Epithelial cell of esophagus (primary cell): ENCODE measurements around the genes FAM162A and SEMA5B.

- RRBS = no CpG with 5 or more reads among the region's 10 CpGs
Observed at GRCh38 chr3:120387753-120388089, 38.6 kb upstream of the LRRC58 start.

GRCh38 chr3:120394122-120395506, 45.5 kb upstream of the LRRC58 start:
- RRBS = no CpG with 5 or more reads among the region's 10 CpGs

DNA sequence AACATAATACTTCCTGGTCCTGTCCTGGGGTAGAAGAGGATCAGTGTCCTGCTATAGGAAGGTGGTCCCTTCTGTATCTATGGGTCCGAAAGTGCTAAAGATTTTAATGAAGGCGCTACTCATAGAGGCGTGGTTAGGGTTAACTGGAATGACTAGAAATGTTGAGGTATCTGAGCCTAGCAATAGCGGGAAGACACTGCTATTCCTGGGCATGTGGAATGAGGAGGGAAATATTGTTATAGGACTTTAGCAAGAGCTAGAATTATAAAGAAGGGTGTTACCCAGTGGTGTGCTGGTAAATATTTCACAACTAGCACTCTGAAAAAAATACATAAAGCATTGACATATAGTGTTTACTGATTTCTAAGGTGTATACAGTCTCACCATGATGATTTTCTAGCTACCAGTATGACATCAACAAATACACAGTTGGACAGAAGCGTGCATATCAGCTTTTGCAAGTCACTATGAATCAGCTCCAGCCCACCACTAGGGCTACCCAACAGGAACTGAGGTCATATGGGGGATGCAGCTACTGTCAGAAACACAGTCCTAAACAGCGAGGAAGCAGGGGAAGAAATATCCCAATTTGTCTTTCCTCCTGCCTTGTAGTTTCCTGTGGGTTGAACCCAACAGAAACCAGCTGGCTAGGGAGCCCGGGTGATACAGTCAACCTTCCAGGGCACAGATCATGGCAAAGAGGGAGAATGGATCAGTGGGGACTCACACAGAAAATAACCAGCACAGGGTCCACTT, 39.7 kb downstream of the HGD start:
- RRBS = no CpG with 5 or more reads among the region's 7 CpGs

DNA sequence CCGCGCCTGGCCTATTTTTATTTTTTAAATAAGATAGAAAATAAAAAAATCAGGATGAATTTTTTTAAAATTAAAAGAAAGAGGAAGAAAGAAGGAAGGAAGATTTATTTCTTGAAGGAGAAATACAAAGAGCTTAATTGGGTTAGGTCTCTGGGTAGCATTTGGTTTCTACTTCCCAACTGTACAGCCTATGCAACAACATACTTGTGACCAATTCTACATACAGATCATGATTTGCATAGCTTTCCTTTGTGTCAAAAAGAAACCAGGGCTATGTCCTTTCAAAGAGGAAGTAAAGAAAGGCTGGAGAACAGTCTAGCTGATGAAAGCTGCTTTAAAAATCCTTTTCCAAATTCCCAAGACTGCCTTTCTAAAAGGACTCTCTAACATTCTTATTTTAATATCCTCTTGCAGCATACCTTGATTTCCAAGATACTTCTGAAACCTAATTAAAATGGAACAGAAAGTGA, 6.1 kb upstream of the HGD start:
- RRBS = no CpG with 5 or more reads among the region's 2 CpGs

- RRBS = no CpG with 5 or more reads among the region's 3 CpGs
Observed at GRCh38 chr3:121806536-121807536, 28.0 kb downstream of the IQCB1 start.

- RRBS = no CpG with 5 or more reads among the region's 14 CpGs
Observed at GRCh38 chr3:121995016-121995953, 26.8 kb downstream of the ILDR1 start.

DNA sequence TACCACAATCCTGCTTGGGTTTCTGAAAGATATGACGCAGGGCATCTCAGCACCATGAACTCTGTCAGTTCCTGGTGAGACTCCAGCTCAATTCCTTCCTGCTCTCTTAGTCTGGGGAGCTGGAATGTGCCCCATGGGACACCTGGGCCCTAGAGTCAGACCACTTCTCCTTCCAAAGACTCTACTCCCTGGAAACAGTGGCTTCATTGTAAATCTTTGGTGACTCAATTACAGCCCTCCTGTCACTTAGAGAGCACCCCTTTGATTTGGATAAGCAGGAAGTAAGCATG, 50.5 kb downstream of the CD86 start:
- RRBS = no CpG with 5 or more reads among the region's 1 CpG

GRCh38 chr3:122233230-122234113, 50.0 kb downstream of the CASR start:
- RRBS = no CpG with 5 or more reads among the region's 11 CpGs

GRCh38 chr3:122310357-122310815, 14.7 kb upstream of the CSTA start:
- RRBS = no CpG with 5 or more reads among the region's 1 CpG

DNA sequence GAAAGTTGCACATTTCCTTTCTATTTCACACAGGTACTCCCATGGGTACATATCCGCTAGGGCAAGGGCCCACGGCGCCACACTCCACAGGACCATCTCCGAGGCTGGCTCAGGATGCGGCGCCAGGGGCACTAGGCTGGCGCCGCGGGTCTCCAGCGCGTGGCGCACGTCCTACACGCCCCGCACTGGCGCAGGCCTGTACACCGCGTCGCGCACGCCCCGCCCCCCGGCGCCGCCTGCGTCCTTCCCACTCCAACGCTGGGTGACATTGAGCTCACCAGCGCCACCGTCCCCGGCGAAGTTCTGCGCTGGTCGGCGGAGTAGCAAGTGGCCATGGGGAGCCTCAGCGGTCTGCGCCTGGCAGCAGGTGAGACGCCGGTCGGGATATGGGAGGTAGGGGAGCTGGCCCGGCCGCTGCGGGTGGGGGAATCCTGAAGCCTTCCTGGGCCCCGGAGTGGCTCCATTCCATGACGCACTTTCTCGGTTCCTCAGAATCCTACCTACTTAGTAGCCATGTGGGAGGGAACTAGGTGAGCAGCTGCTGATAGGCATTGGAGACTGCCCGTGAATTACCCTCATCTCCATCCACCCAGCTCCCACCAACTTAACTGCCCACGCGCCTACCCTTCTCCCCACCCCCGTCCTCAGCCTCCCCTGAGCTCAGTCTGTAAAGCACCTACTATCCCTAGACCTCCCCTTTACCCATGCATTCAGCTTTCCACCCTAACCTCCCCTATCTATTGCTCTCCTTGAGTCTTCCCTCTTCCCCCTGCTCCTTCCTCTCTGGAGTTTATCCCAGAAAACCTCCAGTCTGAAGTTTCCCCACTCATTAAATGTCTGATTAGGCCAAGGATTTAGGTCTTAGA, at the start of gene FAM162A:
FAM162A (plus strand) TSS at position 250 of the 866 bp plus-strand sequence.
- RRBS = 2% methylated on average over 20 of the region's 49 CpGs

DNA sequence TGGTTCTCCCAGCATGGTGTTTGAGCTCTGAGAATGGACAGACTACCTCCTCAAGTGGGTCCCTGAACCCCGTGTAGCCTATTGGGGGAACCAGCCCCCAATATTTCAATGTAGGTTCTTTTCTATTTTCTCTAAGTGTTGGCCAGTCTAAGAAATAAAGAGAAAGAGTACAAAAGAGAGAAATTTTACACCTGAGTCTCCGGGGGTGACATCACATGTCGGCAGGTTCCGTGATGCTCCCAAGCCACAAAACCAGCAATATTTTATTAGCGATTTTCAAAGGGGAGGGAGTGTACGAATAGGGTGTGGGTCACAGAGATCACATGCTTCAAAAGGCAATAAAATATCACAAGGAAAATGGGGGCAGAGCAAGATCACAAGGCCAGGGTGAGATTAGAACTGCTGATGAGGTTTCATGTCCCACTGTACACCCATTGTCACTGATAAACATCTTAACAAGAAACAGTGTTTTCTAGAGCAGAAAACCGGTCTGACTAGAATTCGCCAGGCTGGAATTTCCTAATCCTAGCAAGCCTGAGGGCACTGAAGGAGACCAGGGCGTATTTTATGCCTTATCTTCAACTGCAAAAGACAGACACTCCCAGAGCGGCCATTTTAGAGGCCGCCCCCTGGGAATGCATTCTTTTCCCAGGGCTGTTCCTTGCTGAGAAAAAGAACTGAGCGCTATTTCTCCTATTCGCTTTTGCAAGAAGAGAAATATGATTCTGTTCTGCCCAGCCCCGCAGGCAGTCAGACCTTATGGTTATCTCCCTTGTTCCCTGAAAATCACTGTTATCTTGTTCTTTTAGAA, 27.8 kb upstream of the WDR5B start:
- RRBS = no CpG with 5 or more reads among the region's 14 CpGs

DNA sequence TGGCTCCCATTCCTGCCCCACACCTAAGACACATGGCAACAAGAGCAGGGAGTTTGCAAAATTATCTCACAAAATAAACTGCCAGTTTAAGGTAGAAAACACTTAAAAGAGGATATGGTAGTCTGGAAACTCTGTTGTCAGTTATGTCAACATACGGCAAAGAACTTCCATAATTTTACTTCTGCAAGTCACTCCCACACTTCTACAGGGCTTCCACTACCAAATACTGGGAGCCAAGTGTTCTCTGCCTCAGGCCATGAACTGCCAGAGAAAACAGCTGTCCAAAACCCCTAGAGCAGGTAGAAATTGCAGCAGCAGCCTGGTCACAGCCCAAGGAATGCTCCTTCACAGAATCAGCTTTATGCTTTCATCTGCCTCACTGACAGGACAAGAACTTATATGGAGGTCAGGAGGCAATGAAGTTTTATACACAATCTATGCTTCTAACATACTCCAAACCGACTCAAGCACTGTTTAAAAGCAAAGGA, 25.6 kb downstream of the HSPBAP1 start:
- RRBS = no CpG with 5 or more reads among the region's 2 CpGs

DNA sequence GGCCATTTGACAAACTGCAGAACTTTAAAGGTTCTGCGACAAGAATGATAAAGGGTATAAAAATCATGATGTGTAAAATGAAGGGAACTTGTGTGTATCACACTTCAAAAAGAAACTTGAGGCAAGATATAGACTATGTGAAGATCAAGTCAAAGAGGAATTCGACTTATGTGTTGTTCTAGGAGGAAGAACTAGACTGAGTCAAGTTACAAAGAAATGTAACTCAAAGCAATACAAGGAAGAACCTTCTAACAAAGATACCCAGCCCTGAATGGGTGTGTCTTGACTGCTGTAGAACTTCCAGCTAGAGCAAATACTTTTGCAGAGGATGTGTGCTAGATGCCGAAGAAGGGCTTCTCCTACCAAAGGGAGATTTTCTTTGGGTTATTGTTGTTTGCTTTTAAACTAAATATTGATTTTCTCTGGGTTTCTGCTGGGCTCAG, 2.4 kb downstream of the SLC49A4 start:
- RRBS = no CpG with 5 or more reads among the region's 3 CpGs

DNA sequence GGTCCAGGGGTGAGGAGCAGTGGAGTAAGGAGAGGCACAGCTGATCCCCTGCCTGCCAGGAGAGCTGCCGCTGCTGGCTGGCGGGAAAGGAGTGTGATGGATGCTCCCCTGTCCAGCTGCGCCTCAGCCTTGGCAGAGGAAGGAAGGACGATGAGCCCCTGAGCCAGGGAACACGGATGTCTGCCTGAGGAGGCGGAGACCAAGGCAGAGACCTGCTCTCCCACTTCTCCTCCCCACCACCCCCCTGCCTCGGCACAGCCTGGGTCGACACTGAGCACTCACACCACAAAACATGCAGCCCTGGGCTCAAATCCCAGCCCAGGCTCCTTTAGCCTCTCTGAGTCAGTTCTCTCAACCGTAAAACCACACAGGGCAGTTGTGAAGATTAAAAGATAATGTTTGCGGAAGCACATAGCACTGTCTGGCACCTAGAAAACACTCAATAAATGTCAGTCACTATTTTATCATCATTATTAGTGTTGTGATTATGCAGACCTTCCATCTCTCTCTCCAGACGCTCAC, 52.3 kb downstream of the SEMA5B start:
- RRBS = no CpG with 5 or more reads among the region's 11 CpGs

DNA sequence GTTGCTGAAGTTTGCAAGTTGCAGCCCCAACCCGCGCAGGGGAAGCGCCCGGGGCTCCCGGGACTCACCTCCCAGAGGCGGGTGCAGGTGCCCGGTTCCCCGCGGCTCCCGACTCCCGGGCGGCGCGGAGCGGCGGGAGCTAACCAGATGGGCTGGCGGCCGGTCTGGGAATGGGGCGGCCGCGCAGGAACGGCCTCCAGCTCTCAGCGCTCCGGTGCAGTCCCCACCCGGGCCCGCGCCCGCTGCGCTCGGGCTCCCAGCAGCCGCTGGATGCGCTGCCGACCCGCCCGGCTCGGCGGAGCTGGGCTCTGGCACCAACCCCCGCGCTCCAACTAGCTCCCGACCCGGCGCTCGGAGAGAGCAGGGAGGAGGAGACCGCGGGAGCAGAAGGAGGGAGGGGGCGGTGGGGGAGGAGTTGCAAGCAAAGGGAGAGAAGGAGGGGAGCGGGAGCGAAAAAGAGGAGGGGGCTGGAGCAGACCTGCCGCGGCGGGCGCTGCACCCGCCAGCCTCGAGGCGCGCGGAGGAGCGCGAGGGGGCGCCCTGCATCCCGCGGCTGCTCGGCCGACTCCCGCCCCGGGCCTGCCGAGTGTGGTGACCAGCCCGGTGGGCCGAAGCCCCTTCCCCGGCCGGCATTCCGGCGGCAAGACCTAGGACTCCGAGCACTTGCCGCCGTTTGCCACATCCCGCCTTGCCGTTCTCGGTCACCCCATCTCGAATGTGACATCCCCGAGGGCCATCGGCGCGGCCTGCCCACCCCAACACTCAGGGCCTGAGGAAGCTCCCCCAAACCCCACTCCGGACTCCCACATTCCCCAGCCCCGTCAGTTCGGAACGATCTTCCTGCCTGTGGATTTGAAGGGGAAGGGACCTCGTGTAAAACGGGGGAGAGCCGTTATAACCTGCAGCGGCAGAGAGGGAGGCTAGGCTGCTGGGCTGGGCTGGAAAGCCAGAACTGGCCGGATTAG, at the start of gene SEMA5B:
SEMA5B (minus strand) TSS at position 368 of the 965 bp plus-strand sequence.
- RRBS = 2% methylated on average over 35 of the region's 93 CpGs

DNA sequence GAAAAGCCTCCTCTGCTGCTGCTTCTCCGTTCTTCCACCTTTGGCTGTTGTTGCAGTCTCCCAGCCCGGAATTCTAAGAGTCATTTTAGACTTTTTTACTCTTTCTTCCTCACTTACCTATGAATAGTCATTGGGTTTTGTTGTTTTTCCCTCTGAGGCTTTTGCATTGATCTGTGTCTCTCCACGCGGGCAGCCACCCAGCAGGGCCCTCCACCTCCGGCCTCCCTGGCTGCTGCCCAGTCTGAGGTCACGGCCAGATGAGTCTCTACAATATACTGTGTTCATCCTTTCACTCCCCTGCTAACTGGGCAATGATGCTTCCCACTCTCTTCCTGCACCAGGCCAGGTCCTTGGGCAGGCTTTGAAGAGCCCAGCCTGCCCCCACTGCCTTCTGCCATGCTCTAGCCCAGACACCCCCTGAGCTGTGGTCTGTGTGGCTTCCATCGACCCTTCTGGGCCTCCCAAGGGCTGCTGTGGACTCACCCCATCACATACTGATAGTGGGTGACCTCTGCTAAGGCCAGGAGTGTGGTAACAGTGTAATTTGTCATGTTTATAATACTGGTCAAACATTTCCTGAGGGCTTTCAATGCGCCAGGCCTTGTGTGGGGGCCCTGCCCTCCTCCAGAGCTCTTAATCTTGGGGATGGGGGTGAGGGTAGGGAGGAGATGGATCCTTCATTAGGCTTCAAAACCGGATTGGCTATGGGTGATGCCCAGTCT, 18.0 kb downstream of the PDIA5 start:
- RRBS = no CpG with 5 or more reads among the region's 9 CpGs

- RRBS = no CpG with 5 or more reads among the region's 5 CpGs
Observed at GRCh38 chr3:123105659-123106085, 38.8 kb downstream of the PDIA5 start.

GRCh38 chr3:123130328-123130961, 63.6 kb downstream of the PDIA5 start:
- RRBS = no CpG with 5 or more reads among the region's 12 CpGs